ENCODE measurements around the genes LPCAT3 and SLC2A3.

- PRO-cap, result no peak
- RAMPAGE, long total RNA, 4 experiments, result no peak in any of the 4 experiments
These were observed 2.8 kb upstream of the P3H3 start for GRCh38 chr12:6825064-6826074.

DNA sequence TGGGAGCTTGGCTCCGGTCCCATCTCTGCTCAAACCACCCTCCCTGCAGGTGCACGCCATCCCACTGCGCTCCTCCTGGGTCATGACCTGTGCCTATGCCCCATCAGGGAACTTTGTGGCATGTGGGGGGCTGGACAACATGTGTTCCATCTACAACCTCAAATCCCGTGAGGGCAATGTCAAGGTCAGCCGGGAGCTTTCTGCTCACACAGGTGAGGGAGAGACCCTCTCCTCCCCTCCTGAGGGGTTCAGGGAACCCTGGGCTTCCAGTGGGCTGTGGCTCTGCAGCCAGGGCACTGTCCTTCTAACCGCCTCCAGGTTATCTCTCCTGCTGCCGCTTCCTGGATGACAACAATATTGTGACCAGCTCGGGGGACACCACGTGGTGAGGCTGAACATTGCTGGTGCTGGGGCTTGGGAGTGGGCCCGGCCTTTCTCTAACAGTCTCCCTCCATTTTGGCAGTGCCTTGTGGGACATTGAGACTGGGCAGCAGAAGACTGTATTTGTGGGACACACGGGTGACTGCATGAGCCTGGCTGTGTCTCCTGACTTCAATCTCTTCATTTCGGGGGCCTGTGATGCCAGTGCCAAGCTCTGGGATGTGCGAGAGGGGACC, 2.7 kb downstream of the GNB3 start:
- PRO-cap, result no peak
- RAMPAGE, long total RNA, 4 experiments, result no peak in any of the 4 experiments

GRCh38 chr12:6867678-6868465, 541 bp downstream of the TPI1 start:
- PRO-cap, result unidirectional peak, minus-strand start at chr12:6868063
- RAMPAGE, long total RNA, 4 experiments, result no peak in any of the 4 experiments

- PRO-cap, result no peak
- RAMPAGE, long total RNA, 4 experiments, result no peak in any of the 4 experiments
These were observed 12.7 kb upstream of the SPSB2 start for GRCh38 chr12:6885872-6886173.

DNA sequence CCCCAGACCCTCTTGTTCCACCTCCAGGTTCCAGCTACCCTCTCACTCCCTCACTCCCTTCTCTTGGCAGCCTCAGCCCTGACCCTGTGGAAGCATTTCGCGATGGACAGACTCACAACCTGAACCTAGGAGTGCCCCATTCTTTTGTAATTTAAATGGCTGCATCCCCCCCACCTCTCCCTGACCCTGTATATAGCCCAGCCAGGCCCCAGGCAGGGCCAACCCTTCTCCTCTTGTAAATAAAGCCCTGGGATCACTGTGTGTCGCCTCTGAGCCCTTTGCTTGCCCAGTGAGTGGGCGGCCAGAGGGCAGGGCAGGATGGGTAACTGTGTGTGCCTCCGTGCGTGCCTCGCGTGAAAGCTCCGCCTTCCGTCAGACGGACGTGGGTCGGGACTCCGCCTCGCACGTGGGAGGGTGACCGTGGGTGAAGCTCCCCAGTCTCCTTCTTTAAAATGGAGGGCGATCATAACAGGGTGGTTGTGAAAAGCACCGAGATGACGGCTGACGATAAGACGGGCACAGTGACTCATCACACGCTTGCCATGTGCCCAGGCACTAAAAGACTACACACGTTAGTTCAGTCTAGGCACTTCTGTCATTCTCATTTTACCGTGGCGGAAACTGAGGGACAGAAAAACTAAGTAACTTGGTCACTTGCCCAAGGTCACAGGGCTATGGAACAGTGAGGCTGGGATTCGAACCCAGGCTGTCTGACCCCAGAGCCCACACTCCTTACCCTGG, 9.2 kb downstream of the PHB2 start:
- PRO-cap, result bidirectional peak, plus-strand start at position 375 of the sequence, minus-strand start at position 449 of the sequence
- RAMPAGE, long total RNA, 4 experiments, result no peak in any of the 4 experiments

GRCh38 chr12:7017753-7018897, at the start of gene LPCAT3:
LPCAT3 (minus strand) TSS chr12:7018476.
- PRO-cap, result unidirectional peak, plus-strand start at chr12:7018096; bidirectional peak, plus-strand start at chr12:7018652, minus-strand start at chr12:7018474; bidirectional peak, plus-strand start at chr12:7019035, minus-strand start at chr12:7018840
- RAMPAGE, long total RNA, 4 experiments, result start-site peak on the minus strand in 4 of 4 experiments, at chr12:7018444-7018513 at its widest, 12 to 387 reads per replicate

GRCh38 chr12:7123694-7124271, 4.9 kb downstream of the RBP5 start:
- PRO-cap, result no peak
- RAMPAGE, long total RNA, 4 experiments, result no peak in any of the 4 experiments

DNA sequence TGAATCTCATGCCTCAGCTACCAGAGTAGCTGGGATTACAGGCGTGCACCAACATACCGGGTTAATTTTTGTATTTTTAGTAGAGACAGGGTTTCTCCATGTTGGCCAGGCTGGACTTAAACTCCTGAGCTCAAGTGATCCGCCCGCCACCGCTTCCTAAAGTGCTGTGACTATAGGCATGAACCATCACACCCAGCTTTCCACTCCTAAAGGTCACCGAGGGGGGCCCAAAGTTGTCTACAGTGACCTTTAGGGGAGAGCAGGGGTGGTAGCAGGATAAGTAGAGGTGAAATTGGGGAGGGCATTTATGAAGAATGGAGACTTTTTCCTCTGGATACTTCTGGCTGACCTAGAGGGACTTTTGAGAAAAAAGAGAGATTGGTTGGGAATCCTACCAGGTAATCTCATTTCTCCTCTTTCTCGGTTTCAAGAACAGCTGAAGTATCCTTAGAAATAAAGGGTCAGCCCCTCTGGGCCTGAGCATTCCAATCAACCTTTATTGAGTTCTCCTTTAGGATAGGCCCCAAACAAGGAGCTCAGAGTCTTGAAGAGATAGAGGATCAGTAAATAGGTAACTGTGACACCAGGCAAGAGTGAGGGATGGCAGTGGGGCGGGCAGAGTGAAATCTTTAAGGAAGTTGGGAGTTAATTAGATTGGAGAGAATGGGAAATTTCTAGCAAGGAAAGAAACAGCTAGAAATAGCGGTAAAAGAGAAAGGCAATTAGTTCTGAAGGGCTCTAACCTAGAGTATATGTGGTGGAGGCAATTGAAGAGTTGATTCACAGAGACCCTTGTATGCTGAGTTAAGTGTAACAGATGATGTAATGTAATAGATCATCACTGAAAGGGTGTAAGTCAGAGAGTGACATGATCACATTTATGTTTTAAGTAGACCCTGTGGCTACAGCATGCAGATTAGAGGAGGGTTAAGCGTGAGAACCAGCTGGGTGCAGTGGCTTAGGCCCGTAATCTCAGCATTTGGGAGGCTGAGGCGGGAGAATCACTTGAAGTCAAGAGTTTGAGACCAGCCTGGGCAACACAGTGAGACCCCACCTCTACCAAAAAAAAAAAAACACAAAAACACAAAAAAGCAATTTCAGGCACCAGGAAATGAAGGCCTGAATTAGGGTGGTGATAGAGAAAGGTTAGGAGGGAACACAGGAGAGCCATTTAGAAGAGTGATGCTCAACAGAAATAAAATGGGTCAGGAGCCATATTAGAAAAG, 3.3 kb downstream of the RBP5 start:
- PRO-cap, result no peak
- RAMPAGE, long total RNA, 4 experiments, result start-site peak on the plus strand in 1 of 4 experiments, centred at position 352 of the sequence, 5 reads per replicate

GRCh38 chr12:7130980-7131648, 943 bp downstream of the CLSTN3 start:
- PRO-cap, result unidirectional peak, minus-strand start at chr12:7131227
- RAMPAGE, long total RNA, 4 experiments, result no peak in any of the 4 experiments

GRCh38 chr12:7136747-7137256, 6.6 kb downstream of the CLSTN3 start:
- PRO-cap, result no peak
- RAMPAGE, long total RNA, 4 experiments, result no peak in any of the 4 experiments

- PRO-cap, result no peak
- RAMPAGE, long total RNA, 4 experiments, result no peak in any of the 4 experiments
These were observed 29.2 kb downstream of the CLSTN3 start for GRCh38 chr12:7159430-7159746.

GRCh38 chr12:7373335-7373728, 69.5 kb downstream of the ACSM4 start:
- PRO-cap, result no peak
- RAMPAGE, long total RNA, 4 experiments, result no peak in any of the 4 experiments

DNA sequence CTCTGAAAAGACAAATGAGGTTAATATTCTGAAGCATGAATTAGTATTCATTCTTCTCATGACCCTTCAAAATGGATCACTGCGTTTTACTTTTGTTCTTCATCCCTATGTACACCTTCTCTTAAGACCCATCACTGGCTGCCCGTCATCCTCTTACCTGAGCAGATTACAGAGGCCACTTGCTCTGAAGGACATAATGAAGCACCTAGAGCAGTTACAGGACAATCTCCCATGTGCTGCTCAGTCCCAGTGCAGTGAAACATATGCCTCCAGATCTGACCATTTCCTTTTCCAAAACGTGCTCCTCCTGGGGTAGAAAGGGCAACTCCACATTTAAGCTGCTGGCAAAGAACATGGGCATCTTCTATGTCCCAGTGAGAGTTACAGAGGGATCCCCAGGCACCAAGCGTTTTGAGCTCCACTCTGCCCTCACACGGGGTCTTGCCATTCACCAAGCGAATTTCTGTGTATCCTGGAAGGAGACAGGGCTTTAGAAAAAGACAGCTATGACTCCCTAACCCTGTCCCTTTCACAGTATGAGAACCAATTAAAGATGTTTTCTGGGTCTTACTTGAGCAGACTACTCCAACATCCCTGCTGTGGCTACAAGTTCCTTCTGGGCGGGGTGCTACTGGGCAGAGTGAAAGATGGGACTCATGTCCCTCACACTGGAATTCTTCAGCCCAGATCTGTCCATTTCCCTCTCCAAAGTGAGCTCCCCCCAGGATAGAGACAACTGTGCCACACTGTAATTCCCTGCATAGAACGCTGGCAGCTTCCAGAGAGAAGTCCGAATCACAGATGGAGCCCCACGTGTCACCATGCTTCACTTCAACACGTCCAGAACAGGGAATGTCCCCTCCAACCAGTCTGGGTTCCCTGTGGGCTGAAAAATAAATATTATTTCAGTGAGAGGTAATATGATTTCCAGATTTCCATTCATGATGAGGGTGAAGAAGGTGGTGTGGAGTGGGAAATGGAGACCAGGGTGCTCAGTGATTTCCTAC, 16.1 kb downstream of the CD163 start:
- PRO-cap, result no peak
- RAMPAGE, long total RNA, 4 experiments, result no peak in any of the 4 experiments

DNA sequence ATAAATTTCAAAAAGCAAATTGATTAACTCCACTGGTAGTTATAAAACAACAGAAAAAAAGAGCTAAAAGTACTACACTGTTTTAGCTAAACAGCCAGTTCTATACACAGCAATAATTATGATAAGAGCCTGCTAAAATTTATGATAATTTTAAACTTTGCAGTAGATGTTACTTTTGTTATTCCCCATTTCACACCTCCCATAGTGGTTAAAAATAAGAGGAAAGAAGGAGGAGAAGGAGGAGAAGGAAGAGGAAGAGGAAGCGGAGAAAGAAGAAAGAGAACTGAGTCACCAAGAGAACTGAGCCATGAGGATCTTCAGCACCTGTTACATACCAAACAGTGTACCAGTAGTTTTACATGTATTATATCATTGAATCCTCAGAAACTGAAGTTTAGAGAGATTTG, 4.0 kb downstream of the CD163 start:
- PRO-cap, result no peak
- RAMPAGE, long total RNA, 4 experiments, result no peak in any of the 4 experiments

DNA sequence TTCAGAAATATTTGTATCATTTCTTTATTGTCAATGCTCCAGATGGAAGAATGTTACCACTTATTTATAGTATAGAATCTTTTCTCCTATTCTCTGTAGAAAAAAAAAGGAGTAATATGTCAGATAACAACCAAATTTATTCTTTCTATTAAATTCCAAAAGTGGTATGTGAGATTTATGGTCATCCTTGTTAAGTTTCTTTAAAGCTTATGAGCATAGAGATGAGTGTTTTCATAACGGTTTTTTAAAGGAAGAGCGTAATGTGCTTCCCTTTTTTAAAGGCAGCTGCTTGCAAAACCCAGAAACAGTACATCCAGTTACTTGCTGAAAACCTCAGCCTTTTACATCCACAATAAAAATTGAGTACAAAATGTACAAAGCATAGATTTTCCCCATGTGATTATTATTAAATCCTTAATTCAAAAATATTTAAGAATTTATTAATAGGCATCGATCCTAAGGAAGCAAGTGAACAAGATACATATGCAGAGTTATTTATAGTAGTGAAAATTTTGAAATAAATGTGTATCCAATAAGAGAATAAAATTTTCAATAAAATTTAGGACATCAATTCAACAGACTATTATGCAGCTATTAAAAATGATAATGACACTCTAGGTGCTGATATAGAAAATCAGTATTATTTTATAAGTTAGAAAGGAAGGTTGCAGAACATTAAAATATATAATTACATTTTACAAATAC, 53.7 kb upstream of the CD163 start:
- PRO-cap, result no peak
- RAMPAGE, long total RNA, 4 experiments, result no peak in any of the 4 experiments

- PRO-cap, result no peak
- RAMPAGE, long total RNA, 4 experiments, result no peak in any of the 4 experiments
These were observed 28.9 kb downstream of the SLC2A3 start for GRCh38 chr12:7907090-7907487.

- PRO-cap, result no peak
- RAMPAGE, long total RNA, 4 experiments, result no peak in any of the 4 experiments
These were observed 12.8 kb downstream of the SLC2A3 start for GRCh38 chr12:7922831-7923901.

DNA sequence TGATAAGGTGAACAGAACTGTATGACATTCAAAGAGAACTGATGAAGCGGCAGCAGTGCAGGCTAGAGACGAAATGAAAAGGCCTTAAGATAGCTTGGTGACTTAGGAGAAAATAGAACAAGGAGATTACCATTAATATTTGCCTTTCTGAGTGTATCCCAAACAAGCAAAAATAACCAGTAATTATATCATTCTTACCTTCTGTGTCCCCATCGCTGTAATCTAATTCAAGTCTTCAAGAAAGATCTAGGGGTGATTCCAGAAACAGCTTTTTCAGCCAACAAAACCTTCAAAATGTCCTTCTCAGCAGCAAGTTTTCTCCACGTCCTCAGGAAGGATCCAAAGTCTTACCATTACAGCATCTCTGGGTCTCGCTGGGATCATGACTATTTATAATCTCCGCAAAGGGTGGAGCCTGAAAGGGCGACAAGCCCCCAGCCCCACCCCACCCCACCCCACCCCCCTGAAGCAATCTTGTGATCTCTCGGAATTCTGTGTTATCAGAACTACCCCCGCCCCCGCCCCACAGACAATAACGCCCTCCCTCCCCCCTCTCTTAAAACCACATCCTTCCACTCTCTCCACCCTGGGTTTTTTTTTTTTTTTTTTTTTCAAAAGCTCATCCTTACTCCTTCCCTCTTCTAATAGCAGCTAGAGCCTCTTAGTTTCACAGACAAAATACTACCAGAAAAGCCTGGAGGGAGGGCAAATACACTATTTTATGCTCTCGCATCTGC, at the start of gene SLC2A3:
Gene SLC2A3 (minus strand): TSS at position 366 of the 737 bp plus-strand sequence.
- PRO-cap, result bidirectional peak, plus-strand start at position 31 of the sequence, minus-strand start outside the sequence; unidirectional peak, minus-strand start at position 75 of the sequence; bidirectional peak, plus-strand start at position 509 of the sequence, minus-strand start at position 332 of the sequence; unidirectional peak, minus-strand start at position 534 of the sequence
- RAMPAGE, long total RNA, 4 experiments, result start-site peak on the minus strand in 1 of 4 experiments, centred at position 363 of the sequence, 43 reads per replicate

DNA sequence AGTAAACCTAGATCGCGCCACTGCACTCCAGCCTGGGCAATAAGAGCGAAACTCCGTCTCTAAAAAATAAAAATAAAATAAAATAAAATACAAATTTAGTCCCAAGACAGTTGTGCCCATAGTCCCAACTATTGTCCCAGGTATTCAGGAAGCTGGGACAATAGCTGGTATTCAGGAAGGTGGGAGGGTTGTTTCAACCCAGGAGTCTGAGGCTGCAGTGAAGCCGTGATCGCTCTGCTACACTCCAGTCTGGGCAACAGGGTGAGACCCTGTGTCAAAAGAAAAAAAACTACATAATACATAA, 32.9 kb upstream of the SLC2A3 start:
- PRO-cap, result no peak
- RAMPAGE, long total RNA, 4 experiments, result no peak in any of the 4 experiments

DNA sequence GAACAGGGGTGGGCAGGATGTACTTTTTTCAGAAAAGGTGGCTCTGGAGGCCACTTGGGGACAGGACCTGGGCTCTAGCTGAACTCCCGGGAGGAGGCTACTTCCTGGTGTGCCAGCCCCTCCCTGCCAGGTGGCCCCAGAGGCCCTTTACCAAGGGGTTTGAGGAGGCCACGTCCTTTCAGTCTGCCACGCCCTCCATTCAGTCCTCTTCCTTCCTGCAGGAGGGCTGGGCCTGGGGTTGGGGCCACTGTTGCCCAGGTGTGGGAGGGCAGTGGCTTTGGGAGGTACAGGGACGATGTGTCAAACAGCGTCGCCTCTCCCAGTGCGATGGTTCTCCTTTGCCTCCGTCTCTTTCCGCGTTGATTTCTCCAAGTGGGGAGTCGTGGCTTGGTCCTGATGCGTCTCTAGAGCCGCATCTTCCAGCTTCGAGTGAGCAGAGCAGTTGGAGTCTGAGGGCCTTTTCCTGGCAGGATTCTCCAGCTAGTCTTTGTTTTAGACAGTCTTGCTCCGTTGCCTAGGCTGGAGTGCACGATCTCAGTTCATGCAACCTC, 553 bp upstream of the FAM90A1 start:
- PRO-cap, result no peak
- RAMPAGE, long total RNA, 4 experiments, result no peak in any of the 4 experiments

All from Peyer's patch (tissue), 4 donors.